ENCODE measurements around the genes UBE2K and RHOH.

DNA sequence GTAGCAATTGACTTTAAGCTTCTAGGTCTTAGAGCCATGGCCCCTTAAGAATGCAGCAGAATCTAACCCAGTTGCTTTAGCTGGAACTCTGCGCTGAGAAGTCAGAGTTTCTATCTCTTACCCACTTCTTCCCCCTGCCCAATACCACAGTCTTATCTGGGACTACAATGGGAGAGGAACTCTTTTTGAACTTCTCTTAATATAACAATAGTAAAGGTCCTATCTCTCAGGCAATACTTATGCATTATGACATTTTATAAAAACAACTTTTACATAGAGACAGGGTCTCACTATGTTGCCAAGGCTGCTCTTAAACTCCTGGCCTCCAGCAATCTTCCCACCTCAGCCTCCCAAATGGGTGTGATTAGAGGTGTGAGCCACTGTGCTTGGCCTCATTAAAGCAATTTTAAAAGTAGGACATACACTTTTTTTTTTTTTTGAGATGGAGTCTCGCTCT lies 1.8 kb downstream of the TLR10 start:
- PRO-cap: no peak
- RAMPAGE, long total RNA, 5 experiments: no peak in any of the 5 experiments
- RRBS: no CpG with 5 or more reads among the region's 2 CpGs

- PRO-cap: no peak
- RAMPAGE, long total RNA, 5 experiments: no peak in any of the 5 experiments
- RRBS: no CpG with 5 or more reads among the region's 5 CpGs
These were observed 387 bp downstream of the TLR1 start for GRCh38 chr4:38804114-38804694.

DNA sequence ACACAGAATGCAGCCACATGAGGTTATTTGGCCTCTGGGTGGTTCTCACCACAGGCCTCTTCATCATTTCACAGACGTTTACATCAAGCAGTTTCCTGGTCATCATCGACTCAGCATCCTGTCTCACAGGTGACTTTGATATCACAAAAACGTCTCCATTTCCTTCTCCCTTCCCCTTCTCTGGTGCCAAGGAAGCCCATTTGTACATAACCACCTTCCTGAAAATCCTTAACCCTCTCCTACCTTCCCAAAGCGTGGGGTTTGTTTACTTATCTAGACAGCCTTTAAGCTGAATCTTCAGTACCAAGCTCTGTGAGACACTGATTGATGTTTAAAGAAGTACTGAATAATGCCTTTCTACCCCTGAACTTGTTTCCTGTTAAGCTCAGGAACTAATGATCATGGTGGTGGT lies 81.9 kb downstream of the FAM114A1 start:
- PRO-cap: no peak
- RAMPAGE, long total RNA, 5 experiments: no peak in any of the 5 experiments
- RRBS: no CpG with 5 or more reads among the region's 4 CpGs

DNA sequence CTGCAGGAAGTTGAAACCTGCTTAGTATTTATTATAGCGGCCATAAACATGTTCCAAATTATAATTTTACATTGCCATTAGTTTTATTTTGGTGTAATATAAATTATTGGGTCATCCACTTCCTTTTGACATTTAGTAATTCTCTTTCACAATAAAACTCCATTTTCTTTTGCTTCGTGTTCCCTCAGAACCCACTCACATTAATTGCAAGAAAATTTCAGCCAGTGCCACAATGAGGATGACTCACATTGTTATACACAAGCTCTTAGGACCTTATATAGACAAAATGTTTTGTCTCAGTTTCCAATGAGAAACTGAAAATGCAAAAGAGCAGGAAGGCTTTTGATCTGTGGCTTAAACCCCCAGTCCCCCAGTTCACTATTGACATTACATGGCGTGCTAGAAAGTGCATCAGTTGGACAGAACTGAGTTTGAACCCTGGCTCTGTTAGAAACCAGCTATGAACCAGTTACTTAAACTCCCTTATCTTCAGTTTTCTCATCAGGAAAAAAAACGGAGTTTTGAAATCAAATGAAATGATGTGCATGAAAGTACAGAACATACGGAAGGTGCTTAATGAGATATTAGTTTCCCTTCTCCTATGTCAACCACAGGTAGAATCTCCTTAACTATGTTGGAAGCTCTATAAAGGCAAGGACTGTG lies 50.9 kb downstream of the TMEM156 start:
- PRO-cap: no peak
- RAMPAGE, long total RNA, 5 experiments: no peak in any of the 5 experiments
- RRBS: no CpG with 5 or more reads among the region's 5 CpGs

DNA sequence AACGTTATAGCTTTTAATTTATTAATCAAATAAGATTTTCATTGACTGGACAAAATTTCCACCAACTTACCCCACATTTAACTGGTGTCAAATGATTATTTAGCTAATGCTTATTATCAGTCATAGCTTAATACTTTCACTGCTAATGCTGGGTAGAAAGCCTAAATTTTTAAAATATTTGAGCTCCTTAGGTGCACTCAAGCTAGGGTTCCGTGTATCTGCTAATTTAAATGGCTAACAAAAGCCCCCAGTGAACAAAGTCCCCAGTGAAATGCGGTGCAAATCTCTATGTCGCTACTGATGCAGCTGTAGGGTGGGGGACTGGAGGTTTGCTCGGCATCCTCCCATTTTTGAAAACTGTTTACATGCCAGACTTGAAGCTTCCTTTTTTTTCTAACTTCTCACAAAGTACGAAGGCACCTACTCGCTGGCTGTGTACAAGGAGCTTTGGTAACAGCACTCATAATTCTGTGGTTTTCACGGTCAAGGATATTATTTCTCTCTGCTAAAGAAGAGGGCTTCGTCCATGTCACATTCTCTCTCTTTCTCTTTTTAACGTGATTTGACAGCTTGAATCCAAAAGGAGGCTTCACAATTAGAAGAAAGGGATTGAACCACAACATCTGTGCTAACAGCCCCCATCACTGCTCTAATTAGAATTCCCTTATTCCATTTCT lies 46.9 kb downstream of the TMEM156 start:
- PRO-cap: no peak
- RAMPAGE, long total RNA, 5 experiments: no peak in any of the 5 experiments
- RRBS: no CpG with 5 or more reads among the region's 10 CpGs

DNA sequence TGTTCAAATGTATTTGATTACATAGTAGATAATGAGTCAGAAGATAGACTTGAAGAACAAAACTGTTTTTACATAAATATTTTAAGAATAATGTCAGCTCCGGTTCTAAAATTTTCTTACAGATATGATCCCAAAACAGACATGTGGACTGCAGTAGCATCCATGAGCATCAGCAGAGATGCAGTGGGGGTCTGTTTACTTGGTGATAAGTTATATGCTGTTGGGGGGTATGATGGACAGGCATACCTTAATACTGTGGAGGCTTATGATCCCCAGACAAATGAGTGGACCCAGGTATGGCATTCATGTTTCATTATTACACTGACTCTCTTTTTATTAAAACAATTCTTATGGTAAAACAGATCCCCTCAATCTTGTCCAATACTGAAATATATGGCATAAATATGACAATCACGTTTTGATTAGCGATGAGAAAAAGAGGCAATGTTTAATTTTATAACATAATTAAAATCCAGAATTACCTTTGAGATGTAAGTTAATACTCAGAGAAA lies 53.1 kb downstream of the KLHL5 start:
- PRO-cap: no peak
- RAMPAGE, long total RNA, 5 experiments: start-site peak on the plus strand in 2 of 5 experiments, centred at positions 111 to 341 of the sequence, 5 to 24 reads per replicate
- RRBS: no CpG with 5 or more reads among the region's 3 CpGs

DNA sequence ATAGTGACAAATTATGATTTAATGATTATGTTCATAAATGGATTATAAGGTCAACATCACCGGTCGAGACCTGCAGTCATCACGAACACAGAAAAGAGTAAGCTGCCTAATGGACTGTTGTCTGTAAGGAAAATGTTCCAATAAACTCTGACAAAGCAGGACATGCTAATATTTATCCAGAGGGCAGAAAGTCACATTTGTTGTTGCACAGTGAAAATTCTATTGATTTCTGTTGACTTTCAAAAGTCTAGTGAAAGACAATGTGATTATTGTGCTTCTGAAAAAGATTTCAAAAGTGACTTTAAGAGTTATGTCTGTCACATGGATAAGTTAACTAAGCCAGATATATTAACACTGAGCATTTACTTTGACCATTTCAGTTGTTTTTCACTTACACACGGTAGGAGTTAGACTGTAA lies 9.3 kb upstream of the RFC1 start:
- PRO-cap: no peak
- RAMPAGE, long total RNA, 5 experiments: no peak in any of the 5 experiments
- RRBS: no CpG with 5 or more reads among the region's 4 CpGs

GRCh38 chr4:39410300-39411016 lies 3.7 kb downstream of the KLB start:
- PRO-cap: no peak
- RAMPAGE, long total RNA, 5 experiments: no peak in any of the 5 experiments
- RRBS: no CpG with 5 or more reads among the region's 9 CpGs

DNA sequence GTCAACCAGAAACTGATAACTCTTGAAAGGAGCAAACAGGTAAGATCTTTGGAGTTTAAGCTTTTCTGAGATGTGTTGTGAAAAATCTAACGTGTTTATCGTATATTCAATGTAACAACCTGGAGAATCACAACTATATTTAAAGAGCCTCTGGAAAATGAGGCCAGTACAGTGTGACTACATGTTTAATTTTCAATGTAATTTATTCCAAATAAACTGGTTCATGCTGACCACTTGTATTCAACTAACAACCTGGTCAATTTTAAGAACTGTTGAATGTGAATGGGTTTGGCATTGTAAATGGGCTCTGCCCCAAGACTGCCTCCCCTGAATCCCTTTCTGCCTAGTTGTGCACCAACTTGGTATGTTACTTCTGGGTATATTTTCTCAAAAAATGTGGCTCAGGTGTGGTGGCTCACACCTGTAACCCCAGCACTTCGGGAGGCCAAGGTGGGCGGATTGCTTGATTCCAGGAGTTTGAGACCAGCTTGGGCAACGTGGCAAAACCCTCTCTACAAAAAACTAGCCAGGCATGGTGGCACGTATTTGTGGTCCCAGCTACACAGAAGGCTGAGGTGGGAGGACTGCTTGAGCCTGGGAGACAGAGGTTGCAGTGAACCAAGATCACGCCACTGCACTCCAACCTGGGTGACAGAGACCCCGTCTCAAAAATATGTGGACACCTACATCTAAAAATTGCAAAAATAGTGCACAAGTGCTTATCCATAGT lies 7.3 kb downstream of the RPL9 start:
- PRO-cap: no peak
- RAMPAGE, long total RNA, 5 experiments: no peak in any of the 5 experiments
- RRBS: no CpG with 5 or more reads among the region's 8 CpGs

DNA sequence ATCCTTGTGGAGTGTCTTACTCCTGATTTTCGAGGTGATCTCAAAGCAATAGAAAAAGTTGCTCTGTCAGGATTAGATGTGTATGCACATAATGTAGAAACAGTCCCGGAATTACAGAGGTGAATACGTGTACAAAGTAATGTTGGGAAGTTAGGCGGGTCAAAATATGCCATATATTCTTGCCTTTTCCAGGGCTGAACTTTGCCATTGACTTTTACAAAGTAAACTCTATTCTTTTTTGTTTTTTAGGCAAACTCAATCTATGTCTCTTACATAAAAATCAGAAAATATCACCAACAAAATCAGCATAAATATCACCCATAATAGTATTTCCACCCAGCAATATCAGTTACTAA lies 8.7 kb downstream of the LIAS start:
- PRO-cap: no peak
- RAMPAGE, long total RNA, 5 experiments: no peak in any of the 5 experiments
- RRBS: no CpG with 5 or more reads among the region's 4 CpGs

DNA sequence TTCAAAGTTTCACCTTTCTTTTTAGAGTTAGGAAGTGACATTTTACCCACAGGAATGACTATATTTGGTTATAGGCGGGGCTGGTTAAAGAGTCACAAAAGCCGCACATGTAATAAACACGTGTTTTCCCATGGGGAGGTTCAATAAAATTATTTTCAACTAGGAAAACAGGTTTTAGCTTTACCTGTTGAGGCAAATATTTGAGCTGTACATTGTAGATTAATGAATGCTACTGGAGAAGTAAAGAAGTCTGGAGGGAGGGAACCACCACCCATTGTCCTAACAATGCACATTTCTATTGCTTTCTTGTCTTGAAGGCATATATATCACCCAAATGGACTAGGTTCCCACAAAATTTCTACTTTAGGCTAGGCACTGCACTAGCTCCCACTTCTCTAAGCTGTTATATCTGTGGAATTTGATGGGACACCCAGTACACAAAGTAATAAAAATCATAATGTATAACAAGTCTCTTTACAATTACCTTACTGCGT lies 41.7 kb upstream of the UGDH start:
- PRO-cap: no peak
- RAMPAGE, long total RNA, 5 experiments: no peak in any of the 5 experiments
- RRBS: no CpG with 5 or more reads among the region's 4 CpGs

DNA sequence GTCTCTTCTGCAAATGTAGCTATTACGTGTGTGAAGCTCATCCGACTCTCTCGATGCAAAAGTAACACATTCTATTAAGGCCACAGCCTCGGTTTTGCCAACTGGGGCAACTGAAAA lies 926 bp downstream of the SMIM14 start:
- PRO-cap: no peak
- RAMPAGE, long total RNA, 5 experiments: no peak in any of the 5 experiments
- RRBS: no CpG with 5 or more reads among the region's 4 CpGs

DNA sequence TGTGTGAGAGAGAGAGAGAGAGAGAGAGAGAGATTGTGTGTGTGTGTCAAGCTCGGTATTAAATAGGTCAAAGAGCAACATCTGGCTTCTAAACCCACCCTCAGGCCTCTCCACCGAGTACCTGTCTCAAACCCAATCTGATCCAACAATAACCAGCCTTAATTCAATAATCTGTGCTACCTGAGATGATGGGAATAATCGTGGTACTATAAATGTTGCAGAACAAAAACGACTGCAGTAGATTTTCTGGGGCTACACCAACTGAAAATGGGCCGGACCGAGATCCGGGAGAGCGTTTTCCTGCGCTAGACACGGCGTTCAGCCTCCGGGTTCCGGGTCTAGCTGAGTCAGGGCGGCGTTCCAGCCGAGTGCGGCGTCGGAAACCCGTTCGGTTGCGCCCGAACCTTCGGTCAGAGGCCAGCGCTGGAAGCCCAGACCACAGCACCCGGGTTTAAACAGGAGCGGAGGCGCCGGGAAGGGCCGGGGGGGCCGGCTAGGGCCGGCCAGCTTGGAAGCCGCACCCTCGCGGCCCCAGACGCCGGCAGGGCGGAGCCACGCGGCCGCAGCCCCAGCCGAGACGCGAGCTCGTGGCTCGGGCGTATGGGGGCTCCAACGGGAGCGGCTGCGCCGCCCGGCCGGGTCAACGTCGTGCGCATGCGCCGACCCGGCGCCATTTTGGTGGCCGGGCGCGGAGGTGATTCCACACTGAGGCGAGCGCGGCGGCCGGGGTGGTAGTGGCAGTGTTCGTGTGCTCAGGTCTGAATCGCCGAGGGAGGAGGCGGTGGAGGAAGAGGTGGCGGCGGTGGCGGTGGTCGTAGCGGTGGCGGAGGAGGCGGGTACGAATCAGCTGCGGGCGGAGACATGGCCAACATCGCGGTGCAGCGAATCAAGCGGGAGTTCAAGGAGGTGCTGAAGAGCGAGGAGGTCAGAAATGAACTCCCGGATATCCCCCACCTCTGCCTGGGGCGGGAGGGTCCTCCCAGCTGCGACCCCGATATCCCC lies at the start of gene UBE2K:
Gene UBE2K, plus strand, starts transcription at position 670 of the 1,002 bp plus-strand sequence.
- PRO-cap: bidirectional peak, plus-strand start at position 681 of the sequence, minus-strand start at position 320 of the sequence
- RAMPAGE, long total RNA, 5 experiments: start-site peak on the plus strand in 5 of 5 experiments, centred at positions 680 to 757 of the sequence, 18 to 2,226 reads per replicate
- RRBS: 2% methylated on average over 29 of the region's 91 CpGs

GRCh38 chr4:40055283-40055706 lies 1.4 kb upstream of the N4BP2 start:
- PRO-cap: bidirectional peak, plus-strand start at chr4:40055672, minus-strand start at chr4:40055576
- RAMPAGE, long total RNA, 5 experiments: no peak in any of the 5 experiments
- RRBS: no CpG with 5 or more reads among the region's 7 CpGs

DNA sequence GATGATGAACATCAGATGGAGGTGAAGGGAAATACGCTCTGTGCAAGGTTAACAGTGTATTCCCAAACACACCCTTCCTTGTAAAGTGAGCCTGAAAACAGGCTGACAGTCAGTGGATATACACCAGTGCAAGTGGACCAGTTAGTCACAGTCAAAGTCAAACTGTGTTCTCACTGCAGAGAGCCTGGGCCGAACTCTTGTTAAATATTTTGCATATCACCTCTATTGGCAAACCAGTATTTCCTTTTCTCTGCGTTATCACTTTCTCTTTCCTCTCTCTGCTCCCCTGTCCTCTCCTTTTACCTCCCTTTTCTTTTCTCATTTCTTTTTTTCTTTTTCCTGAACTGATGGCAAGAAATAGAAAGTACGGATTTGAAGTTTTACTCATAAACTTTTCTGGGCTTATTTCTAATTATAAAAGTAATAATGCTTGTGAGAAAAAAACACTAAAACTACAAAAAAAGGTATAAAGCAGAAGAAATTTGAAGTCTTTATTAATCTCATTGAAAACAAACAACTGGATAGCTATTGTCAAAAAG lies 23.2 kb upstream of the RHOH start:
- PRO-cap: no peak
- RAMPAGE, long total RNA, 5 experiments: no peak in any of the 5 experiments
- RRBS: no CpG with 5 or more reads among the region's 4 CpGs

DNA sequence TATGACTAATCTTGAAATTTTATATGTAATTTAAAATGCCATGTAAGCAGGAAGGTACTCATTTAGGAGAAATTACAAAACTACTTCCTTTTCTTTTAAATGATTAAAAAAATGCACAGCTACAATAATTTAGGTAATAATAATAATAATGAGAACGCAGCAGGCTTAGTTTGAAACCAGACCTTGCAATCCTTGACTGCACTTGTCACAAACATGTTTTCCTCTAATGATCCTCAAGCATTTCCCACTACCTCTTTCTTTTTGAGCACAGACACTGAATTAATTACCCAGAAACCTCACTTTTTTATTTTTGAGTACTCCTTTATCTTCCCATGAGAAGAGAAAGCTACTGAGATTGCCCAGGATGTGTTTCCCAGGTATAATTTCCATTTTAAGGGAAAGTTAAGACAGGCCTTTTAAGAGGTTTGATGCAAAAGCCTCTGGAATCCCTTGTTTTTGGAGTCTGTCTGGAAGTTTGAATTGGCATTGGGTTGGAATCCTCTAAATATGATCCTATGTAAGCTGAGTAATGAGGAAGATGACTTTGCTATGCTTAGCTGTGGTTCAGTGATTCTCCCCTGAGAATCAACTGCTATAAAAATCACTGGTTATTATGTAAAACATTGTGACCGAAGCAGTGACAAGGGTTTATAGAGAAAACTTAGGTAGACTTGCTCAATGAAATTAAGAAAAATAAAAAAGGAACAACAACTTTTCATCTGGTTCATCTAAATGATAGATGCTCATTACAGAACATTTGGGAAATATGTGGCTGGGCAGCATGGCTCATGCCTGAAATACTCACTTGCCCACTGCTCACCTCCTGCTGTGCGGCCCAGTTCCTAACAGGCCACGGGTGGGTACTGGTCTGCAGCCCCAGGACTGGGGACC lies 10.9 kb upstream of the RHOH start:
- PRO-cap: no peak
- RAMPAGE, long total RNA, 5 experiments: no peak in any of the 5 experiments
- RRBS: no CpG with 5 or more reads among the region's 4 CpGs

DNA sequence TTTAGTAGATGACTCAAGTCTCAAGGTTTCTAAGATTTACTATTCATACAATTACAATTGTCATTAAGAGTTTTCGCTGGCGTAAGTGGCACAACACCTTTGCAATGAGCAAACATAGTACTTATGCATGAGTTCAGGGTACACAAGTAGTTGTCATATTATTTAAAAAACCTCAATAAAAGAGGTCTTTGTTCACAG lies 4.5 kb upstream of the RHOH start:
- PRO-cap: no peak
- RAMPAGE, long total RNA, 5 experiments: no peak in any of the 5 experiments
- RRBS: no CpG with 5 or more reads among the region's 2 CpGs

DNA sequence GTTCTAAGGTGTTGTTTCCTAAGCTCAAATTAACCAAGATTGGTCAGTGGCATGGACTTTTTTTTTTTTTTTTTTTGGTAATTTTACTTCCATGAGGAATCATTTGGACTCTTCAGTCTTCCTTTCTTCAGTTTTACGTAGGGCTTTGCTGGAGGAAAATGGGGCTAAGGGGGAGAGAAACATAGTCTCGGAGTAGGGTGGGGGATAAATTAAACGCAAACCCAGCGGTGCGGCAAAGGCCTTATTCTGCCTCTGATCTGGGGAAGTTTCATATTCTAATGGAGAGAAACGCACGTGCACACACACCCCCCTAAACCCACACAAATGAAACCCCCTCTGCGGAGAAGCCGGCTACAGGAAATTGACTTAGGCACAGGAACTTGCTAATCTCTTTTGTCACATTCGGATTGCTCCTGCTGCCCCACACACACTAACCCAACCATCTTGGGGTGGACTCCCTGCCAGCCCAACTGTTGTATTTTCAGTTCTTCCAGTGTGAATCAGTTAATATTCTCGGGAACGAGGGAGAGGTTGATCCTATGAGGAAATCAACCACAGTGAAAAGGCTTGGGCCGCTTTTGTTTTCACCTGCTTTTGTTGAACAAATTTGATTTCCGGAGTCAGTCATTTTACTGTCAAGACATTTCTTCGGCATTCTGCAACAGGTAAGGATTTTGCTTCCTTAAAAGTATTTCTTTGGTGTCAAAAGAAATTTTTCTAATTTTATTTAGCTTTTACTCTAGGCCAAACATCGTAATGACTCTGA lies at the start of gene RHOH:
Gene RHOH, plus strand, starts transcription at position 396 of the 766 bp plus-strand sequence.
- PRO-cap: unidirectional peak, plus-strand start at position 396 of the sequence
- RAMPAGE, long total RNA, 5 experiments: start-site peak on the plus strand in 2 of 5 experiments, centred at positions 412 to 428 of the sequence, 6 to 72 reads per replicate
- RRBS: no CpG with 5 or more reads among the region's 16 CpGs

DNA sequence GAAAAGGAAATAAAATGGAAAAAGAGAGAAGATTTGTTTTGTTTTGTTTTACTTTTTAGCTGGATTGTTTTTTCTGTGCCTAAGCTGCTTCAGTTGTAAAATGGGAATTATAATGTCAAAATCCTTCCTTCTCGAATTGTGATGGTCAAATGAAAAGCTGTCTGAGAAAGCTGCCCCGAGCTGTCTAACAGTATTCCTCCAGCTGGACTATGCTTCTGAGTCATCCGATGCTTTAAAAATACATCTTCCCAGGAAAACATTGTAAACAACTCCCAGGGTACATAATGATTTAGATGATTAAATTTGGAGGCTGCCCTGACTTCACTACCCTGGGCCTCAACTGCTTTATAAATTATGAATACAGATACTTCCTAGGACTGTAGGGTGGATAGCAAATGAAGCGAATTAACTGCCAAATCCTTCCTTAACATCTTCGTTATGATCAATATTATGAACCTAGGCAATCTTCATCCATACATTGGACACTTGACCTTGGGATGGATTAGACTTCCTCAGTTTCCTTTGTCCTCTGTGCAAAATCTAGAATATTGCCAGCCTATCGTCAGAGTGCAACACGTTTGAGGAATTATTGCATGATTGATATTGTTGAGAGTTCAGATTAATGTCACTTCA lies 15.1 kb downstream of the RHOH start:
- PRO-cap: no peak
- RAMPAGE, long total RNA, 5 experiments: no peak in any of the 5 experiments
- RRBS: no CpG with 5 or more reads among the region's 7 CpGs

DNA sequence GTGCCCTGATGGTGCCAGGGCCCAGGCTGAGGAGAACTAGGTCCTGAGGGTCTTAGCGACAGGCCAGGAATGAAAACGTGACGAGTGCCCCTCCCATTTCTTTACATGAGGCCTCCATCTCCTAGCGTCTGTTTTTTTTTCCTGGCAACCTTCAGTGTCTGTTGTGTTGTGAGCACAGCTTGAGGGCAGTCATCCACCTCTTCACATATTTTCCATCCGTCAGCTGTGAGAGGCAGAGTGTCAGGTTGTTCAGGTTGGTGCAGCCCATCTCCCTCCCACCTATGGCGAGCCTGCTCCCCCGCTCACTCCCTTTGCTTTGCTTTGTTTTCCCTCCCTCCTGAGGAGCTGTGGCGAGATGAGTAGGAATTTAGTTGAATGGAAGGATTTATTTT lies 51.7 kb upstream of the CHRNA9 start:
- PRO-cap: no peak
- RAMPAGE, long total RNA, 5 experiments: no peak in any of the 5 experiments
- RRBS: no CpG with 5 or more reads among the region's 8 CpGs

All from stomach (tissue), 7 donors.